Subcutaneous preadipocyte (primary cell): ENCODE results near the gene TPSB2.

GRCh38 chr16:982080-982279, 410 bp downstream of the SOX8 start:
- CAGE, long polyA plus RNA, result no peak

- CAGE, long polyA plus RNA, result no peak
Measured at GRCh38 chr16:1028297-1028810, 44.2 kb upstream of the SSTR5 start.

- CAGE, long polyA plus RNA, result no peak
Measured at GRCh38 chr16:1158235-1159036, 5.5 kb downstream of the CACNA1H start.

DNA sequence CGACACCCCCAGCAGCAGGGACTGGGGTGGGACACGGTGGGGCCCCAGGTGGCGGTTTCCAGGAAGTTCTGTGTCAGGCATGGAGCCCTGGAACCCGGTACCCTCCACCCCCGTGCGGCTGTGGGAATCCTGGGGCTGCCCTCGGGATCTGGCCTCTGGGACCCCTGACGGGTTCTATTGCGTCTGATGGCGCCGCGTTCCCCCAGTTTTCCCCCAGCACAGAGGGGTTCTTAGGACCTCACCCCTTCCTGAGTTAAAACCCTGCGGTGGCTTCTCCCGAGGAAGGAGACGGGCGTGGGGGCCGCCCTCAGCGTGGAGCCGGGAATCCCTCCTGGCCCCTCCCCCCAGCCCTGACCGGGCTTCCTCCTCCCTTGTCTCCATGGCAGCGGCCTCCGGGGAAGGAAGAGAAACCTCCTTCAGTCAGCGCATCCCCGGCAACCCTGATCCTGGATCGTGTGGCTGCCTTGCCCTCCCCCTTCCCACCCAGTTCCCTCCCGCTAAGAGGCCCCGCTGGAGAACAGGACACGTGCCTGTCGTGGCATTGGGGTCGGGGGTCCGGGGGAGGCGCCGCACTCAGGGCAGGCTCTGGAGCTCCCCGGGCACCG, 30.3 kb downstream of the CACNA1H start:
- CAGE, long polyA plus RNA, result no peak

GRCh38 chr16:1192937-1193896, 31.9 kb downstream of the TPSG1 start:
- CAGE, long polyA plus RNA, result no peak

- CAGE, long polyA plus RNA, result no peak
Measured at GRCh38 chr16:1203778-1204419, 21.2 kb downstream of the TPSG1 start.

DNA sequence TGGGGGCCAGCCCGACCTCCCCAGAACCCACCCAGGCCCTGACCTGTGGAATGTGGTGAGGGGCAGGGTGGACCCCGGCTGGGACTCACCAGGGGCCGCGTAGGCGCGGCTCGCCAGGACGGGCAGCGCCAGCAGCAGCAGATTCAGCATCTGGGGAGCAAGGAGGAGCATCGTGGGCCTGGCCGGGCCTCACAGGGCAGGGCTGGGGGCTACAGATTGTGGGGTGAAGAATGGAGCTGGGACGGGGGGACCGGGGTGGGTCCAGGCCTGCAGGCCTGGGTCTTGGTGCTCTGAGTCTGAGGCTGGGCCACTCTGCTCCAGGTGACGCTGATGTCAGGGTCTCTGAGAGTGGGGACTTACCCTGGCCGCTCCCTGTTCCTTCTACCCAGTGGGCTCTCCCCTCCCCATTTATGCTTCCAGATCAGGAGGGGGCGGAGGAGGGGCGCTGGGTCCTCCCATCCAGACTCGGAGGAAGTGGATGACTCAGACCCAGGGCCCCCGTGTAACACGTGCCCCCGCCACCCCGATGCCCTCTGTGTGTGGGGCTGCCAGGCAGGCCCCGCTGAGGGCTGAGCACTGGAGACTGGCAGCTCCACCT, at the start of gene TPSB2:
TSS of gene TPSB2 (minus strand) at position 383 of the 598 bp plus-strand sequence.
- CAGE, long polyA plus RNA, result no peak

DNA sequence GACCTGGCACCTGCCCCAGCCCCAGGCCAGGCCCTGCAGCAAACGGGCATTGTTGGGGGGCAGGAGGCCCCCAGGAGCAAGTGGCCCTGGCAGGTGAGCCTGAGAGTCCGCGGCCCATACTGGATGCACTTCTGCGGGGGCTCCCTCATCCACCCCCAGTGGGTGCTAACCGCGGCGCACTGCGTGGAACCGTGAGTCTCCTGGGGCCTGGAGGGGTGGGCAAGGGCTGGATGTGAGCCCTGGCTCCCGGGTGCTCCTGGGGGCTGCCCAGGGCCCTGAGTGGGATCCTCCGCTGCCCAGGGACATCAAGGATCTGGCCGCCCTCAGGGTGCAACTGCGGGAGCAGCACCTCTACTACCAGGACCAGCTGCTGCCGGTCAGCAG, 620 bp downstream of the TPSD1 start:
- CAGE, long polyA plus RNA, result no peak

DNA sequence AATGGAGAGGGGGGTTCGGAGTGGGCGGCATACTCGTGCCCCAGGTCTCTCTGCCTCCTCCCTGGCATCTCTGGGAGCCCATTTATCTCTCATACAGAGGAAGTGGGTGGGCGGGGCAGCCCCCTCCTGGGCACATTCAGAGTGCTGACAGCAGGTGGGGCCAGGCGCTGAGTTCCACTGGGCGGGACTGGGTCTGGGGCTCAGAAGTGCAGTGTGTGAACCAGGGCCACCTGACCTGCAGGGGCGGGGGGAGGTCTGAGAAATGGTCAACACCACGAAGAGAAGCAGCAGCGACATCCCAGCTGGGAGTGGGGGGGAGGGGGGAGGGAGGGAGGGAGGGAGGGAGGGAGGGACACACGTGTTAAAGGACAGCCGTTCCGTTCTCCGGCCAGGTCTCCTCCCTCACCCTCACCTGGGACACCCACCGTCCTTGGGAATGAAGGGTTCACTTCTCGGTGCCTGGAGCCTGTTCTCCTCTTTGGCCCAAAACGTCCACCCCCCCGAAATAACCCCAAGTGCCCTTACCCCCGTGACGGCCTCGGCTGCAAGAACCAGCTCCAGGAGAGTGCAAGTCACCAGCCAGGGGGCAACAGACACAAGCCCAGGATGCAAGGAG, 20.2 kb upstream of the UBE2I start:
- CAGE, long polyA plus RNA, result no peak

DNA sequence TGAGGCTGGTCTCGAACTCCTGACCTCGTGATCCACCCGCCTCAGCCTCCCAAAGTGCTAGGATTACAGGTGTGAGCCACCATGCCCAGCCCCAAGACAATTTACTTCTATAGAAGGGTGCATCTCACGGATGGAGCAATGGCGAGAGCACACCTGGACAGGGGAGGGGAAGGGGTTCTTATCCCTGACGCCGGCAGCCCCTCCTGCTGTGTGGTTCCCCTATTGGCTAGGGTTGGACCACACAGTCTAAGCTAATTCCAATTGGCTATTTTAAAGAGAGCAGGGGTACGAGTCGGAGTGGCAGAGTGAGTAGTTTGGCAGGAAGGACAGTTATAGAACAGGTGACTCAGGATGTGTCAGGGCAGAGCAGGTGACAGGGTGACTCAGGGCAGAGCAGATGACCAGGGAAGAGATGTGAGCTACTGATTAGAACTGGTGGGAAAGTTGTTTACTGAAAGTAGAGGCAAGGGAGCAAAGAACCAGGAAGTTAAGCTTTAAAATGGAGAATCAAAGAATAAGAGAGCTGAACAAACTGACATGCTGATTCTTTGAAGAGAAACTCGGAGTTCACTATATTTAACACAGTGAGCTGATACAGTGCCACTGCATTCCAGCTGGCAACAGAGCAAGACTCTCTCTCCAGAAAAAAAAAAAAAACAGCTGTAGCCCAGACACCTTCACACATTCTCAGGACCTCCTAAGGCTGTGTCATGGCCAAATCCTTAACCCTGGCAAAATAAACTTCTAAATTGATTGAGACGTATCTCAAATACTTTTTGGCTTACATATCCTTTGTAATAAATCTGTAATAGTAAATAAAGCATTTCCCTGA, 12.5 kb upstream of the UBE2I start:
- CAGE, long polyA plus RNA, result no peak

- CAGE, long polyA plus RNA, result no peak
Measured at GRCh38 chr16:1316655-1317062, 7.2 kb downstream of the UBE2I start.

DNA sequence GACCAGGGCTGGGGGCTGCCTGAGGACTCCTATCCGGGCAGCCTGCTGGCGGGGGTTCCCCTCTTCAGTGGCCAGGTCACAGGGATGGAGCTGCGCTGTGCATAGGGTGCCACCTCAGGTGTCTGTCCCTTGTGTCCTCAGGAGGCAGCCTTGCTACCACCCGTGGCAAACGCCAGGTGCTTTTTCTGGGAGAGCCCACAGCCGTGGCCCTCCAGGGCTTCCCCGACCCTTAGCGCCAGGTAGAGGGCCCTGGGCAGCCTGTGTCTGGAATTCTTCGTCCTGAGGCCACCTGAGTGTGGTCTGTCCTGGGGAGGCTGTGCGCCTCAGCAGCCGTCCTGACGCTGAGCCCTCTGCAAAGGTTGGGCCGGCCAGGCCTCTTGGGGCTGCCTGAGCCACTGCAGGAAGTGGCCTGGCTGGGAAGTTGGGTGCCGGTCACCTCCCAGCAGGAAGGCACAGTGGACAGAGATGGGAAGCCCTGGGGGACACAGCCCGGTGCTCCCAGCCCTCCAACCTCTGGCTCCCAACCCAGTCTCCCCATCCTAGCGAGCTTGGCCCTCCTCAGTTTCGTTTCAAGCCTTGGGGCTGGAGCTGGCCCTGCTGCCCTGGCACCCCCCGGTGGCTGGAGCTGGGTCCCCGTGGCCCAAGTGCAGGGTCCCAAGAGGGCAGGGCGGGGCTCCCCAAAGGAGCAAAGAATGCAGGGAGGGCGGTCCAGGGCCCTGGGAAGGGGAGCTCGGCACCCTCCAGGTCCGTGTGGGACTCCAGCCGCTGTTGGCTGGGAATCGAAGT, 7.6 kb upstream of the BAIAP3 start:
- CAGE, long polyA plus RNA, result no peak

DNA sequence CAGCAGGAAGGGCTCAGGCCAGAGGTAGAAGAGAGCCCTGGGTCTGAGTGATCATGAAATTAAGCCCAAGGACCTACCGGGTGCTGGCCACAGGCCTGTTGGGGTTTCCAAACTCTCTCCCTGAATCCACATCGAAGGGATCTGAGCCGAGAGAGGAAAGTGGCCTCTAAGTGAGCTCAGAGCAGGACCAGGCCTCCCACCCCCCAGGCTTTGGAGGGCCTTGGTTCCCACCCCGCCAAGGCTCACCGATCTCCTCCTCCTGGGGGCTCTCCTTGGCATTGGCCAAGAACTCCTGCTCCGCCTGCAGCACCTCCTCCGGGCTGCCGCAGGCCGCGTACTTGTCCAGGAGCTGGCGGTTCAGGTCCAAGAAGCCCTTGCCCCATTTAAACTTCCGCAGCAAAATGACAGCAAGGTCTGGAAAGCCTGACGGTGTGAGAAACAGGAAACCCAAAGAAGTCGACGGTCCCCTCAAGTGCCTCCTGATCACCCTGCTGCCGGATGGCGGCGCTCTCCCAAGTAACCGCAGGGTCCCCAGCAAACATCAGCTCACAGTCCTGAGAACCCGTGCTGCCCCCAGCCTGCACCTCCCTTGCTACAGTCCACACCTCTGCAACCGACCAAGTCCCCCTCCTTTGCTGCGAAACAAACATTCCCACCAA, 1.7 kb downstream of the TSR3 start:
- CAGE, long polyA plus RNA, result no peak

- CAGE, long polyA plus RNA, result no peak
Measured at GRCh38 chr16:1379512-1380124, 27.9 kb downstream of the GNPTG start.

GRCh38 chr16:1402018-1402411, 12.5 kb downstream of the UNKL start:
- CAGE, long polyA plus RNA, result no peak

DNA sequence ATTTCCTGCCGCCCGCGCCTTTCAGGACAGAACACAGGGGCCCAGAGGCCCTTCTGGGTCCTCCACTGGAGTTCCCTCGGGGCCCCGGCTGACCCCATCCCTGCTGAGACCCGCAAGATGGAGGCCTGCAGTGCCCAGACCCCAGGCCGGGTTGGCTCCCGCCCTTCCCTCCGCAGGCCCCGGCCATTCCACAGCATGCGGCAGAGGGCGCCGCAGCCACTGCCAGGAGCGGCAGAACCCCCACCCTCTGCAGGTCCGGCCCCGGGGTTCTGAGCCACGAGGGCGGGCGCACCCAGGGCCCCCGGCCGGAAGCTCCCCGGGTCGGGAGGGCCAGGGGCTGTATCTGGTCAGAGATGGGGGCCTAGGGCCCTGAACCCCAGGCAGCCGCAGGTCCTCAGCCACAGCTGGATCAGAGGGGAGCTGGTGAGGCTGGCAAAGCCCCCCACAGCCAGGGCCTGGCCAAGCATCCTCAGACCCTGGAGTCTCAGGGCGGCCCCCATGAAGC, 2.3 kb upstream of the PERCC1 start:
- CAGE, long polyA plus RNA, result no peak

DNA sequence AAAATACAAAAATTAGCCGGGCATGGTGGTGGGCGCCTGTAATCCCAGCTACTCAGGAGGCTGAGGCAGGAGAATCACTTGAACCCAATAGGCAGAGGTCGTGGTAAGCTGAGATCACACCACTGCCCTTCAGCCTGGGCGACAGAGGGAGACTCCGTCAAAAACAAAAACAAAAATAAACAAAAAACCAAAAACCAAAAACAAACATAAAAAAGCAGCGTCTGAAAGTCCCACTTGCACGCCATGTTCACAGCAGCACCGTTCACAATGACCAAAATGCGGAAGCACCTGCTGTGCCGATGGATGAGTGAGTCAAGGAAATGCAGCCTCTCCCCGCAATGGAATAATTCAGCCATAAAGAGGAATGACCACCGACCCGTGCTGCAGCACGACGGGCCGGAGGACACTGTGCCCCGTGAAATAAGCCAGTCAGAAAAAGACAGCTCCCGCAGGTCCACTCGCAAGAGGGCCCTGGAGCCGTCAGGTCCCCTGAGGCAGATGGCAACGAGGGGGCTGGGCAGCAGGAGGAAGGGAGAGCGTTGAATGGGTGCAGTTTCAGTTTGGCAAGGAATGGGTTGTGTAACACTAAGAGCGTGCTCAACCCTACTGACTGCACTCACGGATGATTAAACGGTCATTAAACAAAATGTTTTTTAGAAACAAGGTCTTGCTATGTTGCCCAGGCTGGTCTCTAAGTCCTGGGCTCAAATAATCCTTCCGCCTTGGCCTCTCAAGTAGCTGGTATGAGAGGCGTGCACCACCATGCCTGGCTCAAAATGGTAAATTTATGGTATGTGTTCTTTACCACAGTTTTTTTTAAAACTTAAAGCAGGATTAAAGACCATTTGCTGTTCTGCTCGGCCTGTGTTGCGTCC, 5.1 kb downstream of the CLCN7 start:
- CAGE, long polyA plus RNA, result no peak

- CAGE, long polyA plus RNA, result no peak
Measured at GRCh38 chr16:1473941-1474870, 622 bp downstream of the CLCN7 start.

DNA sequence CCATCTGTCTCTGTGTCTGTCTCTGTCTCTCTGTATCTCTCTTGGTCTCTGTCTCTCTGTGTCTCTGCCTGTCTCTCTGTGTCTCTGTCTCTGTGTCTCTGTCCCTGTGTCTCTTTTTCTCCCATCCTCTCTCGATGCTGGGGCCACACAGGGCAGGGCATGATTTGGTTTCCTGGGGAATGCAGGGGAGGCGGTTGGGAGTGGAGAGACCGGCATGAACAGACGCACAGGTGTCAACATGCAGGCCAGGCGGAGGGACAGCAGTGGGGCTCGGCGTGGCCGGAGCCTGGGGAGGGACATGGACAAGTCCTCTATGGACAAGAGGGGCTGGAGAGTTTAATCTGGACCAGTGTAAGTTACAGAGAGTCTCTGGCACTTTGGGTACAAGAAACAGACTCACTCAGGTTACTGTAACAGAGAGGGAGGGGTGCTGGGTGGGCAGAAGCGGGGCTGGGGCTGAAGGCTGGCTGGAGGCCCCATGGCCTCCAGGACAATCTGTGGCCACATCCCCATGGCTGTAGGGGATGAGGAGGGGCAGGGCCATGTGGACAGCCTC, 19.8 kb downstream of the TMEM204 start:
- CAGE, long polyA plus RNA, result no peak

DNA sequence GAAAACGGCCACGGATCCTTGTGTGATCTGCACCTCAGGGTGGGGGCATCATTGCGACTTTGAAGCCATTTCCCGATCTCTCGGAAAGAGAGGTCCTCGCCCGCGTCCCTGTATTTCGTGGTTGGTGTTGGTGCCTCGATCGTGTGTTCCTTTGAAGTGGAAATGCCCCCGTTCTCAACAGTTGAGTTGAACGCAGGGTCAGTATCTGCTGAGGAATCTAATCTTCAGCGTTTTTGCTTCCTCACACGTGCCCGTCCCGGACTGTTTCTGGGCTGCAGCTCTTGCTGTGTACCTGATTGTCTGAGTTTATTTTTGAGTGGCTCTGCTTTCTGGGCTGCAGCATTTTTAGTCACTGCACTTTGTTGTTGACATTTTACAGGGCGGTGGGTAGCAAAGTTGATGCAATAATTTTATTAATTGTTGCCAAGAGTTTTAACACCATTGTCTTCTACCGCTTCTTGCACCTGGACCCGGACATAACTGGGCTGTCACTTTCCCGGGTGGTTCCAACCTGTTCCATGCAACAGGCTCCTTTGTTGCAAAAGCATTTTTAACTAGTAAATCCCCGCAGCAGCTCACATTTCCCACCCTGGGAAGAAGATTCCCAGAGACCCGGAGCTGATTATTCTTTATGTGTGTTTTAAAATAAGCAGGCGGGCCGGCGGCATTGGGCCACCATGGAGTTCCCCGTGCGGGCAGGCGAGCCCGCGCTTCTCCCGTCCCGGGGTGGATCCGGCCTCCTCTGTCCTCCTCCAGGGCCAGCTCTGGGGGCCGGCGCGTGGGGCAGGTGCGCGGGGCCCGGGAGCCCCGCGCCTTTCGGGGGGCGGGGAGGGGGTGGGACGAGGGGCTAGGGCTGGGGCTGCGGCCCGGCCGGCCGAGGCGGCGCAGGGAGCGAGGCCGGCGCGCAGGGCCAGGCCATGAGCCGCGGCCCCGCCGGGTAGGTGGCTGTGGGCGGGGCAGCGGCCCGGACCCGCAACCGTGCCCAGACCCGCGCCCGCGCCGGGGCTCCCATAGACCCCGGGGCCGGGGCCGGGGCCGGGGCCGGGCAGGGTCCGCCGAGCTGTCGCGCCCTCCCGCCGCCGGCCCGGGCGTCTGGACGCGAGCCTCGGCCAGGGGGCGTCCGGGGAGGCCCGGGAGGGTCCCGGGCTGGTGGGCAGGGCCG, 1.5 kb downstream of the CRAMP1 start:
- CAGE, long polyA plus RNA, result no peak